Tongue (tissue), 2 donors: ENCODE measurements around the gene HOXC10.

- RAMPAGE, long total RNA = no peak
Observed at GRCh38 chr12:53222312-53222610, 9.7 kb downstream of the RARG start.

DNA sequence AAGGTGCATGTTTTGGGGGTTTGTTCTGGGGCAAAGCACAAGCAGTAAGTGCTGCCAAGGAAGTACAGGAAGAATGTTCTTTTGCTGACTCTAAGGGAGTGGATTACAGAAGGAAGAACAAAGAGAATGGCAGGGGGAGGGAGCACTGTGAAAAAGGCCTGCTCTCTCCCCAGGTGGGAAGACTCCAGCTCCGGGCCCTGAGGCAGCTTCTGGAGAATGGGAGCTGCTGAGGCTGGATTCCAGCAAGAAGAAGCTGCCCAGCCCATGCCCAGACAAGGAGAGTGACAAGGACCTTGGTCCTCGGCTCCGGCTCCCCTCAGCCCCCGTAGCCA, 7.0 kb upstream of the PFDN5 start:
- RAMPAGE, long total RNA = no peak

DNA sequence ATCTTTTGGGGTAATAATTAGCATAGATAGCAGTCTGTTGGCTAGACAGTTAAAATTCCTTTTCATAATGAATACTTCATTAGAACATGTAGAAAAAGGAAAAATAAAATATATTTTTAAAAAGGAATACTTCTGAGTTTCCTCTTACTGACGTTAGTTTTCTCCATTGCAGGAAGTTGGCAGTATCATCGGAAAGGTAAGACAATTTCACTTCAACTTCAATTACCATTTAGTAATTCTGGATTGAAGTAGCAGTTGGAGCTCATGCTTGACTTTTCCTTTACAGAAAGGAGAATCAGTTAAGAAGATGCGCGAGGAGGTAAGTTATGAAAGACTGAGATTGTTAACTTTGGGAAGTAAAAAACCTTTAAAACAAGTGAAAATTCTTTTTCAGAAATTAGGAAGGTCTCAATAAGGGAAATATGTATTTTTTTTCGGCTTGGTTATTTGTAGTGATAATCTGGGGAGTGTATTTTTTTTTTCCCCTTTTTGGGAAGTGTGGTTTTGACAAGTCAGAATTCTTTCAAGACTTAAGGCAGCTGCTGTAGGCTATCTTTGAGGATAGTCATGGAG, 3.4 kb downstream of the PCBP2 start:
- RAMPAGE, long total RNA = no peak

- RAMPAGE, long total RNA = no peak
Observed at GRCh38 chr12:53456367-53457528, 4.8 kb downstream of the PCBP2 start.

GRCh38 chr12:53590380-53590998, 35.7 kb downstream of the ATF7 start:
- RAMPAGE, long total RNA = no peak

DNA sequence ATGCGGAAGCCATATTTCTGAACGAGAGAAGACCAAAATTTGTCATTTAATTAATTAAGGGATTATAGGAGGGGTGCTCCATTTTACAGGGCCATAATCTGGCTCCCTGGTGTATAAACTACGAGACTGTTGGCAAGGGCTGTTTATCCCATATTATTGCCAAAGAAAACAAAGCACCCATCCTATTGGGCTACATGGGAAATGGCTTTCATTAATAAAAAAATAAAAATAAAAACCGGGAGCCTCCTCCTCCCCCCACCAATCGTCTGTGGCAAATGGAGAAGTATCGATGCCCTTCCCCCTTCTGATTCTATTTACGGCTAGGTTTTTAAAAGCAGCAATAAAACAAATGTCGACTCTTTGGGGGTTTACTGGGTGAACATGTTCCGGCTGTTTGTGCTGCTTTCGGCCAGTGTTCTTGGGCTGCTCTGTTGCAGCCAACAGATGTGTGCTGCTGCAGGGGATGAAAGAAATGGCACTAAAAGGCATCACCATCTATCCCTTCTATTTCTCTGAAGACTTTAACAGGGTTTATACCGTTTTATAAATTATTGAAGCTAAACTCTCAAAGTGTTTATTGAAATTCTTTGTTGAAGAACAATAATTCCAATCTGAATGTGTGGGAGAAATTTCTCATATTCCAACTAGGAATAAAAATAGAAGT, 24.7 kb downstream of the ATF7 start:
- RAMPAGE, long total RNA = no peak

DNA sequence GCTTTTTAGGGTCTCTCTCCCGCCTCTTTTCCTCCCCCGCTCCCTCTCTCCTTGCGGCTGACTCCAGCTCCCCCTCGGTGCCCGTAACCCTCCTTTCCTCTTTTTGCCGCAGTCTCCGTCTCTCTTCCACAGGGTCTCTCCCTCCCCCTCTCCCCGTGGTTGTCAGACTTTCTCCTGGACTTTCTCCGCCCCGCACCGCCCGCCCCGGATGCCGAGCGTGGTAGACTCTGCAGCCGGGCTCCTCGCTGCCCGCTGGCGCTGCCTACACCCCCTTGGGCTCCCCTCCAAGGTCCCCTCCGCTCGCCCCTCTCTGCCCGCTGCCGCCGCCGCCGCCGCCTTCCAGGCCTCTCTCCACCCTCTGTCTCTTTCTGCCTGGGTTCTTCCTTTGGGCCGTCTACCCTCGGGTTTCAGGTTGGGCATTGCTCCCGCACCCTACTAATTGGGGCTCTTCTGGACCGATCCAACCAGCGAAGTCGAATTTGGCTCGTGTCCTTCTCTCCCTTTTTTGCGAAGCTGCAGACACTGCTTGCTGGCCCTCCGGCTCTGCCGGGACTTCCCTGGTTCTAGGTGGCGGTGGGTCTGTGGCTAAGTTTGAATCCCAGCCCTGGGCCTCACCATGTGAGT, 24.7 kb upstream of the CALCOCO1 start:
- RAMPAGE, long total RNA = no peak

GRCh38 chr12:53825121-53825719, 98.0 kb upstream of the CALCOCO1 start:
- RAMPAGE, long total RNA = no peak

DNA sequence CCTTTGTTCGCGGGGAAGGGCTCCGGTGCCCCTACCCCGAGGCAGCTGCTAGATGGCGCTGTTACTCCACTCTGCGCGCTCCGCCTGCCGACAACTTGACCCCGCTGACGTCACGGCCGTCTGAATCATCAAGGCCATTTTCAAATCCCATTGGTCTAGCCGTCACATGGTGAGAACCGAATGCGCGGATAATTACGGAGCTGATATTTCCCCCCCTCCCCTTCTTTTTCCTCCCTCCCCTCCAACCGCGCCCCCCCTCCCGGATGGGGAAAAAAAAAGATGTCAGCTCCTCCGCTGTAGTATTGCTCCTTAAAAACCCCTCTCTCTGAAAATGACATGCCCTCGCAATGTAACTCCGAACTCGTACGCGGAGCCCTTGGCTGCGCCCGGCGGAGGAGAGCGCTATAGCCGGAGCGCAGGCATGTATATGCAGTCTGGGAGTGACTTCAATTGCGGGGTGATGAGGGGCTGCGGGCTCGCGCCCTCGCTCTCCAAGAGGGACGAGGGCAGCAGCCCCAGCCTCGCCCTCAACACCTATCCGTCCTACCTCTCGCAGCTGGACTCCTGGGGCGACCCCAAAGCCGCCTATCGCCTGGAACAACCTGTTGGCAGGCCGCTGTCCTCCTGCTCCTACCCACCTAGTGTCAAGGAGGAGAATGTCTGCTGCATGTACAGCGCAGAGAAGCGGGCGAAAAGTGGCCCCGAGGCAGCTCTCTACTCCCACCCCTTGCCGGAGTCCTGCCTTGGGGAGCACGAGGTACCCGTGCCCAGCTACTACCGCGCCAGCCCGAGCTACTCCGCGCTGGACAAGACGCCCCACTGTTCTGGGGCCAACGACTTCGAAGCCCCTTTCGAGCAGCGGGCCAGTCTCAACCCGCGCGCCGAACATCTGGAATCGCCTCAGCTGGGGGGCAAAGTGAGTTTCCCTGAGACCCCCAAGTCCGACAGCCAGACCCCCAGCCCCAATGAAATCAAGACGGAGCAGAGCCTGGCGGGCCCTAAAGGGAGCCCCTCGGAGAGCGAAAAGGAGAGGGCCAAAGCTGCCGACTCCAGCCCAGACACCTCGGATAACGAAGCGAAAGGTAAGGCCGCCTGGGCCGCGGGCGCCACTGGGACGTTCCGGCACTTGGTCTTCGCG, at the start of gene HOXC10:
Gene HOXC10 (plus strand): TSS at position 218 of the 1,138 bp plus-strand sequence.
- RAMPAGE, long total RNA = no peak

DNA sequence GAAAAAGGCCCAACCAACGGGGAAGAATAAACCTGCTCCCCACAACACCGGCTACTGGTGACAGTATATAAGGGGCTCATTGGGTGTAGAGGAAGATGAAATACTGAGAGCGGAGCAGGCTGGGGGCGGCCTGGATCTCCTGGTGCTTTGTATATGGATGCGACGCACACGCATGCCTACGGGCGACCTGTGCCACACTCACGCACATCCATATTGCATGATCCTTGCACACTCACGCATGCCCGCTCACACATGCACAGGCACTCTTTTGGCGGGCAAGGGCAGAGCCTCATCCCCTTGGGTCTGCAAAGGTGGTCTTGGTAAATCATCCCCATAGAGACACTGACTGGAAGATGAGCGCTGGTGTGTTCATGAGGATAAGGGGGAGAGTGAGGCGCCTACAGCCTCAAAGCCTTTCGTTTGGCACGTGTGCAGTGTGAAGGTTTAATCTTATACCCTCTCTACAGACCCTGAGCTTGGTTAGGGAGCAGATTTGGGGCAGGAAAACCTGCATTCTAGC, 2.2 kb downstream of the HOXC10 start:
- RAMPAGE, long total RNA = no peak

GRCh38 chr12:53995247-53996219, 4.4 kb upstream of the HOXC9 start:
- RAMPAGE, long total RNA = no peak

DNA sequence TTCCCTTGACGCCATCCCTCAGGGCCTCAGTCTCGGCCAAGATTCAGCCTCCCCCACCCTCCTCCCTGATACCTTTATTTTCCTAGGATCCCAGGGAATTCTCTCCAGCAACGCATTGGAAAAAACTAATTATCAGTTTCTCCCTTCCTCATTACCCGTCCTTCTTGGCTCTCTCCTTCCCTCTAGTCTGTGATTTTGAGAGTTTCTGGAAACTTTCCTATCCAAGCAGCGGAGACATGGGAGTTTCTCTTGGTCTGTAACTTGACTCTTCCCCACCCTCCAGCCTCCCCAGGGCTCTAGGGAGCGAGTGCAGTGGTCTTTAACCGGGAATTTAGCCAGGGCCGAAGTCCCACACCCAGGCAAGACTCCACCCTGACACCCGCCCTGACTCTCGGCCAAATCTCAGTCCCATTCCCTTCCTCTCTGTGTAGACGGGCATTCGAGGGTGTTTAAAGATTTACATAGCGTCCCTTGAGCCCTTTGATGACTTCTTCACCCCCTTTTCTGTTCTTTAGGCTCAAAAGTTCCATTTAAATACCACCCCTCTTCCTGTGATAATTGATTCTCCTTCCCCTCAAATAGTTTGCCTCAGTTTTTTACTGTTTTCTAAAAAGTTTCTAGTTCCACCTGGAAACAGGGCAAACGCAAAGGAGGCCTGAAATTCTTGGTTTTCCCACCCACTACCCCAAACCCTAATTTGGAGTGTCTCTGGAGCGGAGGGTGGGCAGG, 6.8 kb downstream of the HOXC5 start:
- RAMPAGE, long total RNA = no peak

DNA sequence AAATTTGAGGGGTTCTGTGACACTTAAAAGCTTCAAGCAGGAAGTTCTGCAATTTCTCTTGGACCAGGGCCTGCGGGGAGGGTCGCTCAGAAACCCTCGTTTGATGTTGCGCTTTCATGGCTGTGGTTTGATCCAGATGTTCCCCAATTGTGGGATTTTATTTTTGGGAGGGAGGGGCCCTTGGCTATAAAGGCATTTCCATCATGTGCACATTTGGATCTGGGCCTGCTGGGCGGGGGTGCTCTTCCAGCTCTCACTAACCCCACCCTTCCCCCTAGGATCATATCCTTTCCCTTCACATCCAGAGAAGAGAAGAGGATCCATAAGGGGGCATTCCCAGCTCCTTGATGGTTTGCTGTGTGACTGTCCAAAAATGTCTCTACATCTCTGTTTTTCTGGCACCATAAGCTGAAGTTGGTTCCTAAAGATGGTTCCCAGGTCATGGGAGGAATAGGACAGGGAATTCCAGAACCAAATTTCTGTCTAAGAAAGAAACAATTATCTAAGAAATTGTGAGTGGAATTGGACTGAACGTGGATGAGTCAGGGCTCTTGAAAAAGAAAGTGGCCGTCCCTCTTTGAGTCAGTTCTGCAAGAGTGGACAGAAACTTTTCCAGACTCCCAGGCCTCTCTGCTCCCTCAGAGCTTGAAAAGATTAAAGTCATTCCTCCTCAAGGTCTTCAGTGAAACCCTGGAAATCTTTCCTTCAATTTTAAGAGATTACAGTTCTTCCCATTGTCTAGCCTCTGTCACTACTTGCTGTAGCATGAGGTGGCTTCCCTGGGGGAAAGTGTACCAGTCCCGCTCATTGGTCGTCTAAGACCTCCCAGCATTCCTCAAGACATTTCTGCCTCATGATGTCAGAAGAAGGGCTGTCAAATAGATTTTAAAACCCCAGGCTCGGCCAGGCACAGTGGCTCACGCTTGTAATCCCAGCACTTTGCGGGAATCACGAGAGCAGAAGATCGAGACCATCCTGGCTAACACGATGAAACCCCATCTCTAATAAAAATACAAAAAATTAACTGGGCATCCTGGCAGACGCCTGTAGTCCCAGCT, 47.0 kb downstream of the SMUG1 start:
- RAMPAGE, long total RNA = no peak

DNA sequence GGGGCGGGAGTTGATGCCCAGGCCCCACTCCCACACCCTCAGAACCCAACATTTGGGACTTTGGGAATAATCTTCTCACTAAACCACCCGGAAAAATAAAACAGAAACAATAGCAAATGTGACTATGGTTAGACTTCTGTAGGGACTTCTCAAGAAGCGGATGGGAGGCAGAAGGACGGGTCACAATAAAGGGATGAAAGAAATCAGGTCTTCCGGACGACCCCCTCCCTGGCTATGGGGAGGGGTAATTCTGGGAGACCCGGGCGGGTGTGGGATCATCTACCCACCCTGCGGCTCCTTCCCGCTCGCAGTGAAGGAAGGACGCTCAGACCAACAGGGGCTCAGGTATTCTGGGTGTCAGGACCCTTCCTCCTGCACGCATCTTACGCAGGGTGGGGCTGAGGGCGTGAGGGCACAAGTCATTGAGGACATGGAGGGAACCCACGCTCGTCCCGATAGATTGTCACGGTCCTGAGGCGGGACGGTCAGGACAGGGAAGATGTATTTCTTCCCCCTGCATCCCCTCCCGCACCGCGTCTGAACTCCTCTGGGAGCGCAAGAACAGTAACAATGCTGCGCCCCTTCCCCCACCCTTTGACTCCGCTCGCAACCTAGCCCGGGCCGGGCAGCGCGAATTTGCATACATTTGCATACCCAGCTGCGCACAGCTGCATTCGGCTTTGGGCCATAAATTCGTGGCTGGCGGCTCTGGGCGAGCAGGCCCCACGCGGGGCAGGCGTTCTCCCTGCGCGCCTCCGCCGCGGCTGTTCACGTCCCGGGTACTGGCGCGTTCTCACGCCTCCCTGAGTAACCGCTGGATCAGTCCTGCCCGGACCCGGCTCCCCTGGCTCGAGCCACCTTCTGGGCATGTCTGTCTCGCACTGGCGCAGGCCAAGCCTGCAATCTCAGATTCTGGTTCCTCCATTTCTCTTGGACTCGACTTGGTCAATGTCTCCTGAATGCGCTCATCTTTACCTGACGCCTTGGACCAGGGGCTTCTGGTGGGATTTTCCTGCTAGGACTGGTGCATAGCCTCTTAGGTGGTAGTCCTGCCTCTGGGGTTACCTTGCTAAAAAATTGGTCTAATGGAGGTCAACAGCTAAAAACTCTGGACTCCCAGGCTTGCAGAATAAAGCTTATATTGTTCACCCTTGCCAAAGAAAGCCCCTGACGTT, 29.0 kb upstream of the SMUG1 start:
- RAMPAGE, long total RNA = no peak

DNA sequence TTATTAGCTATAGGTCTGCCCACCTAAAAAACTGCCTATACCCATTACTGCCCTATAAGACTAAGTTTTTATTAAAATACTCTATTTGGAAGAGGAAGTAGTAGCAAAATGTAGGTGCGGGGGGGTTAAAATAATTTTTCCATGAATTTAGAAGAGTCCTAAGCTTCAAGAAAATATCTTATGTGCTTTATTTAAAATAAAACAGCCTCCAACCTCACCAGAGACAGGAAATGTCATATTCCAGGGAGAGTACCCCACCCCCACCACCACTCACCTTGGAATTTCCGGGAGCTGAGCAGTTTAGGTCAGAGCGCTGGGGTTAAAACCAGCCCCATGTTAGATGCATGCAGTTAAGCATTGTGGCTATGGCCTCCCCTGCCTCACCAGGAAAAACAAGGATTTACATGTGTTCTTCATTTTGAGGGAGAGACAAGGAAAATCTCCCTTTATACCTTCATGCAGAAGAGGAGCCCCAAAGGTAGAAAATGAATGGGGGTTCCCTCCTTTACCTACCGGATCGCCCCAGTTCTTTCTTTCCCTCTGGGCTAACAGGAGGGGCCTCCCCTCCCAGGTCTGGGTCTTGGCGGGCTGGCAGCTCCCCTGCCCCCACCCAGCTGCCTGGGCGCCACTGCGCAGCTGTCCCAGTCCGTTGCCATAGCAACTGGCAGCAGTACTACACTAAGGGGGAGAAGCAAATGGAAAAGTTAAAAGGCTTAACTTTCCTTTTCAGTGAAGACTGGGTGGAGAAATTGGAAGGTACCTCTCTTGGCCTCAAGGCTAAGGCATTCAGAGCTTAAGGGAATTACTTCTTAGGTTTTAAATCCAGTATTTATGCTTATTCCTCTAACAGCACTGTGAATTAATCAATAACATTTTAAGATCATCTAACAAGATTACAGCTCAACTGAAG, 20.7 kb downstream of the CBX5 start:
- RAMPAGE, long total RNA = no peak

DNA sequence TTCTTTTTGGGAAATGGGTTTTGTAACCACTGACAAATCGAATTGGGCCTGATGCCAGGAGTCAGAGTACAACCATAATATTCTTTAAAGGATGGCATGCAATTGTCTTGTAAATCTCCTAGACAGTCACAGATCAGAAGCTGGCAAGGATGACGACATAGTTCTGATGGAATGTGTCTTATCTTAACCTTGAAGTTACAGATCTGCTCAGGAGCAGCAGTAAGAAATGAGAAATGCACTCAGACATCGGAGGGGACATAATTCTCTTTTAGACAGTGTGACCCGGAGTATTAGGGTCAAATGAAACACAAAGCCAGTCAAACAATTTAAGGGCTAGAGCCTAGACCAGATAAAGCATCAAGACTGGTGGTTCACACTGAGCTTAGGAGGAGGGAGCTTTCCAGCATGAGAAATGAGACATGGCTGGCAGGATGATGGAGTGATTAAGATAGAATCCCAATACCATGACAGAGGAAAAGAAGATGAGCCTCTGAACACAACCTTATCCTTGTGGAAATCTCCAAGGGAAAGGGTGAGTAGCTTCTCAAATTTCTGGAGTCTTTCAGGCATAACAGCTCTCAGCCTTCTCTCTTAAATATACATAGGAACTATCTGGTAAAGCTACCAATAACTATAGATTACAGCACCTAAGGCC, 17.4 kb downstream of the CBX5 start:
- RAMPAGE, long total RNA = no peak

- RAMPAGE, long total RNA = no peak
Observed at GRCh38 chr12:54294229-54295091, 6.4 kb downstream of the NFE2 start.

DNA sequence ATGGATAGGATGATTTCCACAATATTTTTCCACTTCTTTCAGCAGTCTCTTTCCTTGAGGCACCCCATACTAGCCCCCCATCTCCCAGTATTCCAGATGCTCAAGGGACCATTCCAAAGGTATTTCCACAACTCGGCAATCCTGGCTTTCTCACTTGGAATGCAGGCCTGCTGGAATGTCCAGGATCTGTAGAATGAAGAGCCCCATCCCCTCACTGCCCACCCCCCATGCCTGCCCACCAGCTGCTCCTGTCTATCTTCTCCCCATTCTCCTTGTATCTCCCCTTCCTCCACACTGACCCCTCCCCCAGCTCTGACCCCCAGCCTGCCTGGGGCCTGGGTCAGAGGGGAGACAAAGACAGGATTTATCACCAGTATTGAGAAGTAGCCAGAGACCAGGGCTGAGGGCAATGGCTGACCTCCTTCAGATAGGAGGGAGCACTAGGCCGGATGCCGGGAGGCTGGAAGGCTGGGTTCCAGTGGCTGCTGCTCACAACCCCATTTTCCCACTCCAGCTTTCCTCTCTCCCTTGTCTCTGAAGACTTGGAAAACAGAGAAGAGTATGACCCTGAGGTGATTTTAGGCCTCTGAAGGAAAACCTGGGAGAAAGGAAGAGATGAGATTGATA, 8.8 kb downstream of the GPR84 start:
- RAMPAGE, long total RNA = no peak

DNA sequence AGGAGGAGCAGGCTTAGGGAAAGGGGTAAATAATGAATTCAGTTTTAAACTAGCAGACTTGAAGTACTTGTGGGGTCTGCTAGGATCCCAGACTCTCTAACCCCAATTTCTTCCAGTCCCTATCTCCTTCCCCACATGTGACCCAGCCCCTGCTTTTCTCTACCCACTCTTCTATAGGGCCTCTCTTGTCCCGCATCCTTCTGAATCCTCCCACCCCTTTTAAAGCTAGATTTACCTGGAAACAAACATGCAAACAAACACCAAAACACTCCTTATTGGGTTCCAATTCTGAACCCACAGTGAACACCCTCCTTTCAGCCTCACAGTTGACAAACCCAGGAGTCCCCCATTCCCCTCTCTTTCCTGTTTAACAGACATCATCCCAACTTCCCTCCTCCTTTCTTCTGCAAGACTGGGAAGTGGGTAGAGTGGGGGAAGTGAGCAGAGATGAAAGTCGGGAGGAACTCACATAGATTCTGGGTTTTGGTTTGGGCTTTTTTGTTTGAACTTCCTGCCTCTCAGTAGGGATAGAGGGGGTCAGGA, 3.6 kb upstream of the GPR84 start:
- RAMPAGE, long total RNA = no peak

DNA sequence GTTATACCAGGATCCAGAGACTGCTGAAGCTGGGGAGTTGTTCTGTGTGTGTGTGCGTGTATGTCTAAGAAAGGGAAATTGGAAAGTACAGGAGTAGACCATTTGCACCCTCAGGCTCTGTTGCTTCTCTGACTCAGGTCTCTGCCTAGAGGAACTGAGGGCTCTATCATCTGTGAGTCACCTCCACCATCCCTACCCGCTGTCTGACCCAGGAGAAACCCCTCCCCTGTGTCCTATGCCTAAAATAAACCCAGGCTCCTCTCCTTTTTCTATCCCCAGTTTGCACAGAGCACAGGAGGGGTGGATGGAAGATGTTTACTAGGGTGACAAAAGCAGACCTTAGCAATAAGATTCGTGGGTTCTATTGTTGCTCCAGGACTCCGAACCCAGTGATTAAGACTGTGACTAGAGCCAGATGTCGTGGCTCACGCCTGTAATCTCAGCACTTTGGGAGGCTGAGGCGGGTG, 4.2 kb upstream of the ITGA5 start:
- RAMPAGE, long total RNA = no peak